Measurements from ENCODE around the gene APOC3.

DNA sequence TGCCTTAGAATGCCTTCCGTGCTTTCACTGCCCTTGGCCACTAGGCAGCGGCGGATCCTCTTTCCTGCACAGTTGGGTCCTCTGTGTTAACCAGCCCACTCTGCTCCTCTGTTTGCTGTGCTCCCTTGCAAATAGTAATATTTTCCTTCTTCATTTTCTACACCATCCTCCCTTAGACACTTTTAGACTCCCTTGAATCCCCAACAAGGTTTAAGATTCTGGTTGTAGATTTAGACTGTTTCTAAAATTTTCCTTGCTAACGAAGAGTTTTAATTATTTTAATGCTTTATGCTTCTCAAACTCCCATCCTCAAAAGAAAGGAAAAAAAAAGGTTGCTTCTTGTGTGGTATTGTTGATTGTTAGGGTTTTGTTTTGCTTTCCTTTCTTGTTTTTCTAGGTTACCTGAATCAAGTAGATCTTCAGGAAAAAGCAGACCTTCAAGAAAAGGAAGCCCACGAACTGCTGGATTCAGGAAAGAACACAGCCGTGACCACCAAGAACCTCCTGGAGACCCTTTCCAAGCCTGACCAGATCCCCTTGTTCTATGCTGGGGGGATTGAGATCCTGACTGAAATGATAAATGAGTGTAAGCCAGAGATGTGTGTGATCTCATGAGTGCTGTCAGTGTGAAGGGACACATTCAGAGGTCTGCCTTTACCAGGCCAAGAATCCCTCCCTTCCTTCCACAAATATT lies 24.7 kb downstream of the TTC12 start:
- PRO-cap: no peak

DNA sequence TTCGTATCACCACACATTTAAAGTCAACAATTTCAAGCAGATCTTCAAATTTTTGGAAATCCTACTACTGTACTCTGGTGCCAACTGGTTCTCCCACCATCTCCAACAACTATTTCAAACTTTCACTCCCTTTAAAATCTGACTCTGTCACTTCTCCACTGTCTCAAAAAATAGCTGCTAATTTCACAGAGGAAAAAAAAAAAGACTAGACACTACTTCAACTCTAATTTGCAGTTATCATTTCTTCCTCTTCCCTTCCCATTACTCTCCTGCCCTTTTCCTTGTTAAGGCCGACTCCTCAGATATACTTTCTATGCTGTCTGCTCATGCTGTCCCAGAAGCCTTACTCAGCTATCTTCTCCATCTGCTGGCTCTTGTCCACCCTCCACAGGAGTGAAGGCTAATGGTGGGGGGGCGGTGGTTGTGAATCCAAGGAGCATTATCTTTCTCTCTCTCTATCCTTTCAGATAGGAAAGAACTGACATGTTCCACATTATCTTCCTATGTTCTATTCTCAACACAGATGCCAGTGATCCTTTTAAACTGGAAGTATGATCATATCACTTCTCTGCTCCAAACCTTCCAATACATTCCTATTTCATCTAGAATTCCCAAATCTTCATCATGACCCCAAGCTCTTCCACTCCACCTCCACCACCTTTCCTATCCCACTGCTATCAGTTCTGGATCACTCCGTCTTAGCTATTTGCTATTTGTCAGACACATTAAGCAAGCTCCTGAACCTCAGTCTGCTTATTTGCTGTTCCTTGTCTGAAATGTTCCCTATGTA lies 37.4 kb downstream of the USP28 start:
- PRO-cap: no peak

GRCh38 chr11:114060090-114060464 lies 566 bp downstream of the ZBTB16 start:
- PRO-cap: unidirectional peak, plus-strand start at chr11:114060366

GRCh38 chr11:114060465-114061457 lies 1.2 kb downstream of the ZBTB16 start:
- PRO-cap: no peak

DNA sequence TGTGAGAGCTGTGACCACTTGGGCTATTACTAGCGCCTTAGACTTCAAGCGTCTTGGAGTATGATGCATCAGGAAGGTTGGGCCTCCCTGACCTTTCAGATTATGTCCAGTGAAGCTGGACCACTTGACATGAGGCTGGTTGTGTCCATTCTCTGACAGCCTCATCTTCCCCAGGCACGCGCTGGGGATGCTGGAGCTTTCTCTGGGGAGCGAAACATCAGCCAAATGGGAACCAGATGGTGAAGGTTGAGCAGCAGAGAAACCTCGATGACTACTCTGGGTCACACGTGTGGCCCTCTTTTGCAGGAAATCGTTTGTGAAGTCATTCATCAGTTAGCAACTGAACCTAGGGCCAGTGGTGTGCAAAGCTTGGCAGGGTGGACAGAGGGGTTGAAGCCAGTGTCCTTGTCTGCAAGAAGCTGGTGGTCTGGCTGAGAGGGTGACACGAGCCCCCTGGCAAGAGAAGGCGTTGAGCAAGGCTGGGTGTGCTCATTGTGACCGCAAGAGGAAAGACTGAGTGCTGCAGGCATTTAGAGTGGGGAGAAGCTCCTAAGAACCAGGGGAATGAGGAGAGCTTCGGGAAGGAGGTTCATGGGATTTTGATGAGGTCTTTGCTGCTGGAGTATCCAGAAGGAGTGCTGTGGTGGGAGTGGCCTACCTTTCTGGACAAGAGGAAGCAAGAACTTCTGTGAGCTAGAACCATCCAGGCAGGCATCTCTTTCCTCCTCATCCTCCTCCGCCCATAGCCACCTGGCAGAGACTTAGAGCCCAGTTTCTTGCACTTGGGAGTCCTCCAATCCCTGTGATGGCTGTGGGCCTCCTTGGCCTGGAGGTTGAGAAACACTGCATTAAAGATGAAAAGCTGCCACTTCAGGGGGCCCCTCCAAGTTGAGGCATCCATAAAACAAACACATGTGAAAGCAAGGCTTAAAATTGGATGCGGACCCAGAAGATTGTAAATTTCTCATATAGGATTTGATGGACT lies 110.0 kb downstream of the ZBTB16 start:
- PRO-cap: no peak

GRCh38 chr11:114182441-114182941 lies 113.7 kb upstream of the NNMT start:
- PRO-cap: no peak

- PRO-cap: no peak
Measured at GRCh38 chr11:114182942-114183691, 113.1 kb upstream of the NNMT start.

GRCh38 chr11:114190854-114191202 lies 105.4 kb upstream of the NNMT start:
- PRO-cap: no peak

DNA sequence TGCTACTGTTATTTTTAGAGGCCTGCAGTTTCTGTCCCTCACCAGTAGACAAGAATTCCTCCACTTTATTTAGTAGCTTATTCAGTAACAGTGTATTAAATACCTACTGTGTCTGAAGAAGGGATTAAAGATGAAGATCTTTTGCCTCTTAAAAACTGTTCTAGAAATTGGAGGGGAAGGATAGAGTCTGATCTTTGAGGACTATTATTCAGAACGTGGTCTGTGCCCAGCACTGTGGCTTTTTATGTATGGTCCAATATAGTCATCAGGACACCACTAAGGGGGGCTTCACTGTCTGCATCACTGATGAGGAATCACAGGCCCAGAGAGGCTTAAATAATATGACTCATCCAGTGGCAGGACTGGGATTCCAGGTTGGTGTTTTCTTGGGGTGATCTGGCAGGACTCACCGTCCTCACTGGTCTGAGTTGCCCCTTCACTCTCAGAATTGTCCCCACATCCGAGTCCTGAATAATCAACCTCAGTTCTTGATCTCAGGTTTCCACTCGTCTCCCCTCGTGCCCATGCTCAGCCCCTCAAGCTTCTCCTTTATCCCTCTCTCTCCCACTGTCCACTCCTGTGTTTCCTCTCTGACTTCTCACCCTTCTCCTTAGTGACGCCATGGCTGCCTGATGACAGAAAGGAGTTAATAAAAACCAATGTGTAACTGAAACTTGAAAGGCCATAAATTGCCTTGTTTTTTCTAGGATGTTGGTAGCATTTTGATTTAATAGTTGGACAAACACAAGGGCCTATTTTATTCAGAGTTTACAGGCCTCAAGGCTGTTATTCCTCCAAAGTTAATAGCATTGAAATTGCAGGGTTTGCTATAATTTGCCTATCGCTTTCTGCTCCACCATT lies 95.7 kb upstream of the NNMT start:
- PRO-cap: no peak

DNA sequence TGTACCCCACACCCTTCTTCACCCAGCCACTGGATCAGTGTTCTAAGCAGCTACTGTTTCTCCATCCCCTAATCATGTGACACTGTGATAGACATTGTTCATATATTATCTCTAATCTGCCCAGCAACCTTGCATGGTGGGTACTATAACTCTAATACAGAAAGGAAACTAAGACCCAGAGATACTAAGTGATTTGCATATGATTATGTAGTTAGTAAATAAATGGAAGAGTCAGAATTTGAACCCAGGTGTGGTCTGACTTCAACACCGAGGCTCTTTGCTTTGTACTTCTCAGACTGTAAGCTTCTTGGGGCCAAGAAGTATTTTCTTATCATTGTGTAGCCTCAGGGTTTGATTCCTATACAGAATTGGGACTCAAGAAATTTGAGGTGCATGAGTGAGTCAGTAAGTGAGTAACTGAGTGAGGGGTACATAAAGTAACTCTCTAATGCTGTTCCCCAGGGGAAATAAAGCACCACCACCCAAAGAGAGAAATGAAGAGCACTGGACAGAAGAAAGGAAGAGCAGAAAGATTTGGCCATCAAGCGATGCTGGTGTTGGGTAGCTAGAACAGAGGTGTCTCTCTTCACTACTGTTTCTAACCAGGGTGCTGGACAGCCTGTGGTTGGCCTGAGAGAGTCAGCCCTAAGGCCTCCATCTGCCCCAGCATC lies 70.3 kb upstream of the NNMT start:
- PRO-cap: no peak

DNA sequence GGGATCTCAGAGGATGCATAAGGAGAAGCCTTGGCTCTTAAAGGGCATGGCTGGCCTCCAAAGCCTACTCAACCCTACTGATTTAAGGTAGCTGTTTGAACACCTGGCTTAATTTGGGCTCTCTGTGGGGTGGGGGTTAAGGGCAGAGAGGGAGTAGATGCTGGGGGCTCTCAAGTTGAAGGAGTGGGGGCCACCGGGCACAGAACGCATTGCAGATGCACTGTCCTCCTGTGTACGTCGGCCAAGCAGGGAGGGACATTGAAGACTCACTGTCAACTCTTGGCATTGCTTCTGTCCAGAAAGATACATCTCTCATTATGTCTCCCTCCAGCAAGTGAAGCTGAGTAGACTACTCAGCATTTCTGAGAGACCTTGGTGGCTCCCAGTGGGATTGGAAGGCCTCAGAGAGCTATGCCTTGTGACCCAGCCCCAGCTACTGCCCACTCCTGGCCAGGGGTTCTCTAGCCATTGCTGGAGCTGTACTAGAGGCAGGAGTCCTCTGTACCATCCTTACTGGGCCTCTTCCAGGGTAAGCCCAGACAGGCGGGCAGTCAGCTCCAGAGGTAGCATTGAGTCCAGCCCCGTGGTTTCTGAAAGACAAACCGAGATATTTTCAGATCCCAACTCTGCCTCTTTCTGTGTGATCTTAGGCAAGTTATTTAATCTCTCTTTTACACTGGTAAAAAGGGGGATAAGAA lies 56.8 kb upstream of the NNMT start:
- PRO-cap: no peak

- PRO-cap: no peak
Measured at GRCh38 chr11:114321841-114322436, 25.7 kb downstream of the NNMT start.

- PRO-cap: no peak
Measured at GRCh38 chr11:114666119-114666473, 12.2 kb upstream of the NXPE2 start.

DNA sequence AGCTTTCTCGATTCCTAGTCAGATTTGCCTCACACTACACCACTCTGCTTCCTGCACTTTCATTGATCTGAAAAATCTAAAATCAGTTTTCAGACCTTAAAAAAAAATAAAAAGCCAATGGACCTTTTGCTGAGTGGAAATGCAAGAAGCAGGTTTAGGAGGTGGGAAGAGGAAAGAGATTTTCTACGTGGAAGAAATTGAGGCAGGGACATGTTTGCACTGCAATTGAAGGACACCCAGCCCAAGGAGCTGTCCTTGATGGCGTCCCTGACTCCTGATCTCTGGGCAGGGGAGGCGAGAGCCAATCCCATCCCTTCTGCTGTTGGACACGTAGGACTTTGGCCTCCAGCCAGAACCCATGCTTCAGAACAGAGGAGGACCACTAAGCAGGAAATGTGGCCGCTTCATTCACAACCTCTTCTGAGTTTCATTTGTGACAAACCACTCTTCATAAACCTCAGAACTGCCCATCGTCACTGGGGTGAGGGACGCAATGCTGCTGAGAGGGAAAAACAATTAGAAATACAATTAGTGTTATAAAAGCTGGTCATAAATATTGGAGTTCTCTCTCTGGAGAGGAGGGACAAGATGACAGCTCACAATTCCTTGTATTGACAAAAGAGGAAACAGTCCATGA lies 216.3 kb upstream of the CADM1 start:
- PRO-cap: no peak

DNA sequence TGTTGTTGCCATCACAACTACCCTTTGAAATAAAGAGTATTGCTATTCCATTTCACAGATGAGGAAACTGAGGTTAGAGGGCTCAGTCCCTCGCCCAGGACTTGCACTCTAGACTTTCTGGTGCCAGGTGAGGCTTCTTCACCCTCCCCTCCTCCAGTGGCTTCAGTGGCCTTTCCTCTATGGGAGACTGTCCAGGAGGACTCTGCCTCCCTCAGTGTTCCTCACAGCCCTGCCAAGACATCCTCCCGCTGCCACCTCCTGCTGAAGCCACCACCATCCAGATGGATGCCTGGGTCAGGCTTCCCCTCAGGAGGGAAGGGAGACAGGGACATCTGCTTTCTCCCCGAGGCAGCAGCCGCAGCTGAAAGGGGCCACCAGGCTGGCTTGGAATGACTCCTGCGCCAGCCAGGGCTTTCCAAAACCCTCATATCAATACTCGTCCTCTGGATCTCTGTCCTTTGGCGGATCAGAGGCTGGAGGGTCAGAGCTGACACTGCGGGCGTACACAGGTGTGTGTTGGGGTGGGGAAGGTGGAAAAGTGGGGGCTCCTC lies 580.1 kb downstream of the BUD13 start:
- PRO-cap: no peak

GRCh38 chr11:116806375-116806792 lies 14.7 kb upstream of the APOA5 start:
- PRO-cap: no peak

- PRO-cap: no peak
Measured at GRCh38 chr11:116829476-116830625, at the start of gene APOC3. Gene APOC3, plus strand, starts transcription at chr11:116829907.

- PRO-cap: no peak
Measured at GRCh38 chr11:116833795-116834483, 3.5 kb downstream of the APOA1 start.

GRCh38 chr11:116834728-116835102 lies 2.7 kb downstream of the APOA1 start:
- PRO-cap: no peak

- PRO-cap: no peak
Measured at GRCh38 chr11:116857642-116858678, 20.5 kb upstream of the APOA1 start.

Measured in A673 (cell line).